ENCODE data around the gene GNPNAT1.

DNA sequence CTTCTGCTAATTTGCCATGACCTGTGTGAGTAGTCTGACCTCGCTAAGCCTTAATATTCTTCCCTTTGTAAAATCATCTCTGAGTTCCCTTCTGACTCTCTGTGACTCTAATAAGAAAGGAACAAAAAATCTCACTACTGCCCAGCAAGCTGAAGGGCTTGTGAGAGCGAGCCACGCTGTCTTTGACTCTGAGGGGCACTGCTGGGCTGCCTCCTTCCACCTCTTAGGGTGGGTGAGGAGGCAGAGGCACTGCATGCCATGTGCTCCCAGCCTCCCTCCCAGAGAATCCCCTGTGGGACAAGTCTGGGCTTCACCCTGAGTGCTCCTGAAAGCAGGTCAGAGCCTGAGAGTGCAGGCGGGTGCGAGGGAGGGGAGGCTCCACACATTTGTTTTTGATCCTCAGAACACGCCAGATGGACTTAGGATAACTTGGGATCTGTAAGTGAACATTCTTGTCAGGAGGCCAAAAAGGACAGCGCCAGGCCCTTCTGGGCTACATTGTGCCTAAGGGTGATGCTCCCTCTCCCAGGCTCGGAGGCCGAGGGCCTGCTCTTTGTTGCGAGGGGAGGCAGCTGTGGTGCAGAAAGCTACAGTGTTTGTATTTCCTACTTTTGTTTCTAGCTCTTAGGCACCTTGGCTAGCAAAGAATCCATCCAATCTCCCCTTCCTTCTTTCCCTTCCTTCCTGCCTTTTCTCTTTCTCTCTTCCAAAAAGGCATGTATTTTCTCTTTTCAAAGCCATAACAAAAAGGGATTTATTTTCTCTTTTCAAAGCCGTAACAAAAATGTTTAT is 155.4 kb downstream of the TMX1 start:
- PRO-cap: no peak

- PRO-cap: no peak
These were observed 60.0 kb upstream of the GNG2 start for GRCh38 chr14:51800345-51800860.

DNA sequence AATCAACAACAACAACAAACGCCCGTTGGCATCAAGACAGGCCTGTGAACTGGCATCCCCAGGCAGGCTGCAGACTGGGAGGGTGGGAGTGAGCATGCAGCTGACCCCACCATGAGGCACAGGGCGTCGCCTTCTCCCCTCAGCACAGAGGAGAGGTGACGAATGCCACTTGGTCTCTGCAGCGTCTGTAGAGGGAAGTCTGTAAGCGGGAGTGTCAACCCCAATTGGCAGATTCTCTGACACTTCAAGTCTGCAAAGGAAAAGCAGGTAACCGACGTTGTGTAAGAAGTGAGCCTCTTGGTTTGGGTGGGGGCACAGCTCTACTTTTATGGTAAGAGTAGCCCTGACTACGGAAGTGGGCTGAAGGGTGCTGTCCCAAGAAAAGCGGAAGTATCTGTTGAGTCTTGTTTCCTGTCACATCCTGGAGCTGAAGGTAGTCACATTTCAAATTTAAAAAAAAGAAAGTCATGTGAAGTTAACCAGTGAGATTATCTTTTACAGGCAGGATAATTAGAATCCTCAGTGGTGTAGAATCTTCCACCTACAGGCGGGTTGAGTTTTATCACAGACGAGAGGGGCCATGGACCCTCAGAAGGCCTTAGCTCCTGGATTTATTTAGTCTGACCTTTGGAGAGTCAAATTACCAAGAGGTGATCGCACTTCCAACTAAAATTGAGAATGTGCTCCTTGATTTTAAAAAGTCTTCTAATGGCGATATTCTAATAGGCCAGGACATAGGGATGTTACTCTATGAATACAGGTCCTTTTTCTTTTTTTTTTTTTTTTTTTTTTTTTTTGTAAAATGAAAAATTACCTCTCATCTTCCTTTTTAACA is 13.1 kb upstream of the GNG2 start:
- PRO-cap: no peak

- PRO-cap: unidirectional peak, minus-strand start at chr14:52791205; bidirectional peak, plus-strand start at chr14:52791785, minus-strand start at chr14:52791607
These were observed at the start of gene GNPNAT1 for GRCh38 chr14:52791125-52791722. Gene GNPNAT1, minus strand, starts transcription at chr14:52791607.

- PRO-cap: no peak
These were observed 2.8 kb downstream of the FERMT2 start for GRCh38 chr14:52948049-52948484.

- PRO-cap: no peak
These were observed 90.3 kb downstream of the DDHD1 start for GRCh38 chr14:53062868-53063215.

GRCh38 chr14:54367008-54367498 is 29.8 kb upstream of the CDKN3 start:
- PRO-cap: unidirectional peak, plus-strand start at chr14:54367422

- PRO-cap: no peak
These were observed 4.5 kb upstream of the CDKN3 start for GRCh38 chr14:54392369-54392652.

GRCh38 chr14:54397329-54397767 is 541 bp downstream of the CDKN3 start:
- PRO-cap: no peak

- PRO-cap: no peak
These were observed 34.8 kb downstream of the SAMD4A start for GRCh38 chr14:54601659-54602194.

- PRO-cap: no peak
These were observed 37.3 kb downstream of the SAMD4A start for GRCh38 chr14:54604157-54604617.

- PRO-cap: bidirectional peak, plus-strand start at chr14:54628236, minus-strand start at chr14:54628103
These were observed 61.0 kb downstream of the SAMD4A start for GRCh38 chr14:54627551-54628624.

DNA sequence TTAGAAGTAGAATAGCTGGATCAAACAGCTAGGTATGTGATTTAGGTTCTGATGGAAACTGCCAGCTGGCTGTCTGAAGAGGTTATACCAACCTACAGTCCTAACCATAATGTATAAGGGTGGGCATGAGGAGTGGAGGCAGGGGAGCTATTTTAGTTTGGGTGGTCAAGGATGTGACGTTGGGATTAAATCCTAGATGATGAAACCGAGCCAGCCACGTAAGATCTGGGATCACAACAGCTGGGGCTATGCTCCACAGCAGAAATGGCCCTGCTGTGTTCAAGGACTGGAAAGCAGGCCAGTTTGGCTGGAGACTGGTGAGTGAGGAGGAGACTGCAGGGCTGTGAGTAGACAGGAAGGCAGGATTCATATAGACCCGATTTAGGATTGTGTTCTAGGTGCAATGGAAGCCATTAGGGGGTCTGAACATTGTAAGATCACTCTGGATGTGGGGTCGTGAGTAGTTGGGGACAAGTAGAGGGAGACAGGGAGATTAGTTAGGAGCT is 66.2 kb downstream of the SAMD4A start:
- PRO-cap: no peak

DNA sequence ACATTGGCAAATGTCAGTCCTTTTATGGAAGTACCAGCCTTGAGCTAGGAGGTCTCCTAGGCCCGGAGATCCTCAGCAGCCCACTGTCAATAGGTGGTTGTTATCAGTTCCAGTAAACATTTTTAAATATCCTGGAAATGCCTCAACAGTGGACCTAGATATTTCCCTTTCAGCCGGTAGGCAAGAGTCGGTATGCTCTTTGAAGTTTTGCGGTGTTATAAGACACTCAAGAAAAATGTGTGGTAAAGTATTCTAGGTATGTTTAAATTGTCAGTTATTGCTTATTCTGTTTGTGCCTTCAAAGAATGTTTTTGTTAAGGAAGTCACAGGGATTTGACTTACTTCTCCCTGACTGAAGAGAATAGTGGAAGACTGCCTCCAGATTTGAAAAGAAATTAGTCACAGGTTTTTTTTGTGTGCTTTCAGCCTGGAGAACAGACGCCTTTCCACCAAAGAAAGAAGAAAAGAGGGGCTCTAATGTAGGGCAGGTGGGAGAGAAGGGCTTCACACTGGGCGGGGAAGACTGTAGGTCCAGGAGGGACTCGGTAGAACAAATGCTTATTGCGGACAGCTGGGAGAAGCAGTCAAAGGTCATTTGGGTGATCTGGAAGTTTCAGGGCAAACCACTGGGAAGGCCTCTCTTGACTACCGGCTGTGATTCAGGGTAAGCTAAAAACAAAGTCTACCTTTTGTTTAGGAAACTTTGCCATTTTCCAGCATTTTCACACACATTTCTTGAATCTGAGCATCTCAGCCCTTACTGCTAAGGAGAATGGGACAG is 76.7 kb downstream of the SAMD4A start:
- PRO-cap: no peak

DNA sequence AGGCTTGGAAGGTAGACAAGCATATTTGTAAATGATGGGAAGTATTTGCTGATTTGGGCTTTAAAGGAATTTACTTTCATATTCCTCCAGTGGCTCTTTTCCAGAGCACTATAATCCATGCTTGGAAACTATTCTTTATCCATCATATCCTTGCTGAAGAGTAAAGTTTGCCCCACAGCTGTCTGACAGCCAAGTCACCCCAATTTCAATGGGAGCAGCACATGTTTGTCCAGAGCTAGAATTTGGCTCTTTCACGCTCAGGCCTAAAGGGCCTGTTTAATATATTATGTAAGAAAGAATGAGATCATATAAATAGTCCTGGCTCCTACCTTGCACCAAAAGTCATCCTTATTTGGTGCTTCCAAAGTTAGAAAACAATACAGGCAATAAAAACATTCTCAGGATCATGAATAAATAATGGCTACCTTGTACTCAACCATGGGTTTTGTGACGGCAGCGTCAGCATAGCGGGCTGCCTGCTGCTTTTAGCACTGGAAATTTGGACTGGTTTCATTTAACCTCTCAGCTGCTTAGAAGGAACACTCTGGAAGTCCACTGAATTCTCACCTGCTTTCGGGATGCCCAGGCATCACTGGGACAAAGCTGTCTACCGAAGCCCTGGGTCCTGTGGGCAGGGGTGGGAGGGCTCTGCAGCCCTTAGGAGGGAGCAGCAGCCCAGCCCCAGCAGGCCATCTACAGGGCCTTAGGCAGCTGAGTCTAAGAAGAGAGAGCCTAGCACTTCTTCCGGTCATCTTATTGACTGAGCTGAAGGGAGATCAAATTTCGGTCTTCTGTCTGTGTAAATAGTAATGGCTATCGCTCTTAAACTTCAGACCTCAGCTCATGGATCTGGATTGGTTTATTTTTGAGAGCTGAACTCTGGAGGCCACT is 106.3 kb downstream of the SAMD4A start:
- PRO-cap: no peak

- PRO-cap: unidirectional peak, minus-strand start at chr14:54686276
These were observed 119.4 kb downstream of the SAMD4A start for GRCh38 chr14:54685922-54687089.

DNA sequence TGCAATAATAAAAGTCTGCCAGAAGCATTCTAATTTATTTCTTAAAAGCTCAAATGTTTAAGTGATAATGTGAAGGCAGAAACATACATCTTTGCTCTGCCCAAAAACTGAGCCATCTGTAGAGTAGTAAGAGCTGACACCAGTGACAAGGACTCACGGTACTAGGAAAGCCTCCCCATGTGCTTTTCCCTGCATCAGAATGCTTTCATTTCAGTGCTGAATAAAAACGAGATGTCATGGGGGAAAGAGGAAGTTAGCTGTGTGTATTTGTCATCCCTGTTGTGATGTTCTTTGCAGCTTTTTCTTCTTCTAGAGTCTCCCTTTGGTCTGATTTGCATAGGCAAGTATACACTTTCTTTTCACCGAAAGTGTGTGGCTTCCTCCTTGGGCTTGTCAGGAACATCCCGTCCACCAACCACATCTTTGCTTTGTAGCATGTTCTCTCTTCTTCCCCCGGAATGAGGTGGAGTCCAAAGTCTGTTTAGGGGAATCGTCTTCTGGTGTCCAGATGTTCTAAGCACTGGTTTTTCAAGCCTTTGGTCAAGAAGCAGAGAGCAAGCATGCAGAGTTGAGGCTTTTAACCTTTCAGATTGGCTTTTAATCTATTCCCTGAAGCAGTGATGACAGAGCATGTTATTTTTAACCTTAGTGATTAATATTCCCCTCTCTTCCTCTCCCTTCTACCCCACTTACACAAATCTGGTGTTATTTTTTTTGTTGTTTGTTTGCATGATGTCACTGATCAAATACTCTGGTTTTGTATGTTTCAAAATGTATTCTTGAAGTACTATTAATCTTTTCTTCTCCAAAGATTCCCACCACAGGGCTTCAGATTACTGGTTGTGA is 163.3 kb downstream of the SAMD4A start:
- PRO-cap: no peak

GRCh38 chr14:54776098-54776774 is 126.4 kb downstream of the GCH1 start:
- PRO-cap: no peak

DNA sequence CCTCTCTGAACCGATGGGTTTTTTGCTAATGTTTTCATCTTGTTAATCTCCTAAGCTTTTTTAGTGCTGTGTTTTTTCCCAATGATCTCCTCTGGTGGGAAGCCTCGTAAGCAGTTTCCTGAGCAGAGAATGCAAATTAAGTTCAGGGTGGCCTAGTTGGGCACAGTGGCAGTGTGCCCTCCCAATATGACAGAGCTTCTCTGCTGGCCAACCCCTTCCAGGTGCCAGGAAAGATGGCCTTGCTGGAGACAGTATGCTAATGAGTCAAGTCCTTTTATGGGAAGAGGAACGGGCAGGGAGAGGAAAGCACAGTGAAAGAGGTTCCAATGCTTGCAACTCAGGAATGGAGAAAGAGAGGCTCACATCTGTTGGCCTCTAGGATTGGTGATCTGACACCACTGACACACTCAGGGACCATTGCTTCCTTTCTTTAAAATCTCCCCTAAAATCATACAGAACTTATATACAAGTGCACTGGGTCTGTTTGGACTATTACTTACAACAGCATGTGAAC is 115.7 kb downstream of the GCH1 start:
- PRO-cap: no peak

GRCh38 chr14:54859165-54859493 is 43.5 kb downstream of the GCH1 start:
- PRO-cap: no peak

Measured in anterior vena cava (tissue), 1 donor.